ENCODE measurements around the gene ZNG1E.

- PRO-cap, 2 experiments: no peak in any of the 2 experiments
Measured at GRCh38 chr9:41150234-41150578, 21.7 kb upstream of the FOXD4L6 start.

DNA sequence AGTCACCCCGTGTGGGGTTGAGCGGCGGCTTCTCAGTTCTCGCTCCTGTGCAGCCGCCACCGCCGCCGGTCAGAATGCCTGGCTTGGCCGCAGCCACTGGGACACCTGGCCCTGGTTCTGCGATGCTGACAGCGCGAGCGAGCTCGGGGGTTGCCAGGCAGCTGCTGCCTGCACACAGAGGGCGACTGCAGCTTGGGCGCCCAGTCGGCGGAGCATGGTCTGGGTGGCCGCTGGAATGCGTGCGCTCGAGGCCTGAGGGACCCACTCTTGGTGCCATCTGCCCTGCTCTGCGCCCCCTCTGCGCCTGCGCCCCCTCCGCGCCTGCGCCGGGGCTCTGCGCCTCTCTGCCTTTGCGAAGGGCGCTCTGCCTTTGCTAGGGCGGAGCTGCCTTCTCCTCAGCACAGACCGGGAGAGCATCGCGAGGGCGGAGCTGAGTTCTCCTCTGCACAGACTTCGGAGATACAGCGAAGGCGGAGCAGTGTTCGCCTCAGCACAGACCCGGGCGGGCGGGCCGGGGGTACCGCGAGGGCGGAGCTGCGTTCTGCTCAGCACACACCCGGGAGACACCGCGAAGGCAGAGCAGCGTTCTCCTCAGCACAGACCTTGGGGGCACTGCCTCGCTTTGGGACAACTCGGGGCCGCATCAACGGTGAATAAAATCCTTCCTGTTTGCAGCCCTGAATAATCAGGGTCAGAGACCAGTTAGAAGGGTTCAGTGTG lies 84.8 kb upstream of the ZNG1F start:
- PRO-cap, 2 experiments: peak in 1 of 2 experiments; most common plus-strand start position 475 of the sequence (in 1); most common minus-strand start position 76 of the sequence (in 1)

- PRO-cap, 2 experiments: no peak in any of the 2 experiments
Measured at GRCh38 chr9:41654903-41655649, 466.0 kb upstream of the ZNG1F start.

GRCh38 chr9:42129888-42130182 lies 609 bp upstream of the CNTNAP3B start:
- PRO-cap, 2 experiments: no peak in any of the 2 experiments

DNA sequence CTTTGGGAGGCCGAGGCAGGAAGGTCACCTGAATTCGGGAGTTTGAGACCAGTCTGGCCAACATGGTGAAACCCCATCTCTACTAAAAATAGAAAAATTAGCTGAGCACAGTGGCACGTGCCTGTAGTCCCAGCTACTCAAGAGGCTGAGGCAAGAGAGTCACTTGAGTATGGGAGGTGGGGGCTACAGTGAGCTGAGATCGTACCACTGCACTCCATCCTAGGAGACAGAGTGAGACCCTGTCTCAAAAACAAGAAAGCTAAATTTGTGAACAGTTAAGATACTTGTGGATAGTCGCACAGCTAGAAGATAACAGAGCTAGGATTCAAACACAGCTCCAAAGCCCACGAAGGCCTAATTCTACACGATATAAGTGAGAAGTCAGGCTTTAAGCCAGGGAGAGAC lies 934.0 kb downstream of the SPATA31A6 start:
- PRO-cap, 2 experiments: no peak in any of the 2 experiments

- PRO-cap, 2 experiments: no peak in any of the 2 experiments
Measured at GRCh38 chr9:43119655-43119985, 936.2 kb downstream of the SPATA31A6 start.

DNA sequence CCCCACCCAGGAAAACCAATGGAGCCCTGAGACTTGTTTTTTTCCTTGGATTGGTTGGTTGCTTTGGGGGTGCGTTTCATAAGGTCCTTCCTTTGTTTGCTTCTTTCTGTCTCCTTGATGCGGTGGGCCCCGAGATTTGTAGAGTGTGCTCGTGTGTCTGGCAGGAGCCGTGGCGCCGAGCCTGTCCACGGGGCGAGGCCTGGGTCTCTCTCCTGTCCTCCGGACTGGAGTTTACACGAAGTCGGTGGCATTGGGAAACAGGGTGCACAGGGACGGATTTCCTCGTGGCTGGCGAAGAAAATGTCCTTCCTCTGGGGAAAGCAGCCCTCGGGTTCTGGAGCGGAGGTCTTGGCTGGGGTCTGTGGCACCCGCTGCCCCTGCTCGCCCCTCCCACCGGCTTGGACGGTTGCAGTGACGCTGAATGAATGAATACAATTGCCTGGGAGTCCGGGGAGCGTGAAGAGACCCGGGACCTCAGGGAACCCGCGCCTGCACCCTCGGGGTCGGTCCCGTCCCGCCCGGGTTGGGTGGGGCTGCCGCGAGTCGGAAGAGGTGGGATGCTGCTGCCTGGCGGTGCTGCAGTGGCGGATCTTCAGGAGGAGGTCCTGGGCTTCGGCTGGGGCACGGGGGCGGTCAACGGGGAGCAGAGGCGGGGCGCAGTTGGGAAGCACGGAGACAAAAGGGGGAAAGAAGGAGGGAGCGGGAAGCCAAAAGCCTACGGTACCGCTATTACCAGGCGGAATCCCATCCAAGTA lies 1611.9 kb downstream of the SPATA31A7 start:
- PRO-cap, 2 experiments: no peak in any of the 2 experiments

DNA sequence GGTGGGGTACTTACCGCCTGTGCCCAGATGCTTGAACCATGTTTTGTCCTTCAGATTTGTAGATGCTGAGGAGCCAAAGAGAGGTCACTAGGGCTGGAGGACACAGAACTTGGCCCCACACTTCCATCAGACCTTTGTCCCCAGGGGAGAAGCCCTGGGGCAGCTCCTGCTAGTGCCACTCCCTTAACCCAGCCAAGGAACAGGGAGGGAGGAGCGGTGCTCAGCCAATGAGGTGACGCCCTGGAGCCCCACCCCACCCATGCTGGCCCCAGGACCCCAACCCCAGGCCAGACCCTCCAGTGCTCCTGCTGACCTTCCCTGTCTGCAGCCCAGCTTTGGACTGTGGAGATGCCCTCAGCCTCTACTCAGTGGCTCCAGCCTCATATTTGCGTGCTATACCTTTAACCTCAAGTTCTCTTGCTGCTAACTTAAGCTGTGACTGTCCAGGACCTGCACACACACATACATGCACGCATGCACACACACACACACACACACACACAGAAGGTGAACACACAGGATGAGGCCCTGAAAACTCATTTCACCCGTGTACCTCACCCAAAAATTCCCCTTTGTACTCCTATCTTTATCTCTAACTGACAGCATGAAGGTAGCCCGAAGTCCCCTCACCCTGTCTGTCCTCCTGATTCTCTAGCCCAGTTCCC lies 1951.8 kb downstream of the FOXD4L5 start:
- PRO-cap, 2 experiments: no peak in any of the 2 experiments

- PRO-cap, 2 experiments: no peak in any of the 2 experiments
Measured at GRCh38 chr9:63338075-63339074, 1946.6 kb downstream of the FOXD4L5 start.

GRCh38 chr9:63384673-63385402 lies 1900.2 kb downstream of the FOXD4L5 start:
- PRO-cap, 2 experiments: no peak in any of the 2 experiments

DNA sequence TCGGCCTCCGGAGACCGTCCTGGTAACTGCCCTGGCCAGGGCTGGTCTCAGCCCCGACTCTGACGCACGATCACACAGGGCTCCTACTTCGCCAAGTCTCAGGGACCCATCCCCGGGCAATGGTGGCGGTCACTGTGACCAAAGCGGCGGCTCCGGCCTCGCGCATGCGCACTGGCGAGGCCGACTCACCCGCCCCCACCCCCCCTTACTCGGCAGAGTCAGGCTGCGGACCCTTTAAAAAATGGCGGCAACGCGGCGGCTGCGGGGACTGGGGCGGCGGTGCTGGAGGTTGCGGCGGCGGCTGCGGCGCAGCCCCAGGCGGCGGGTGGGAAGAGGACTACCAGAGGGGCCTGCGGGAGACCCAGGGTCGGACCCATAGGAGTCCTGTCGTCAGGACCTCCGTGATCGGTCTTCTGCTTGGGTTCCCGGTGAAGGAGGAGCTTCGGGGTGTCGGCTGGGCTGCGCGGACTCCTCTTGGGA lies 1581.3 kb downstream of the FOXD4L5 start:
- PRO-cap, 2 experiments: peak in 1 of 2 experiments; most common minus-strand start position 136 of the sequence (in 1)

GRCh38 chr9:65675532-65676172 lies at the start of gene ZNG1E:
TSS of gene ZNG1E (plus strand) at chr9:65675928.
- PRO-cap, 2 experiments: peak in 2 of 2 experiments; most common plus-strand start chr9:65675928 (in 1); most common minus-strand start chr9:65675613 (in 1)

- PRO-cap, 2 experiments: no peak in any of the 2 experiments
Measured at GRCh38 chr9:65811244-65811874, 74.4 kb downstream of the FOXD4L4 start.

DNA sequence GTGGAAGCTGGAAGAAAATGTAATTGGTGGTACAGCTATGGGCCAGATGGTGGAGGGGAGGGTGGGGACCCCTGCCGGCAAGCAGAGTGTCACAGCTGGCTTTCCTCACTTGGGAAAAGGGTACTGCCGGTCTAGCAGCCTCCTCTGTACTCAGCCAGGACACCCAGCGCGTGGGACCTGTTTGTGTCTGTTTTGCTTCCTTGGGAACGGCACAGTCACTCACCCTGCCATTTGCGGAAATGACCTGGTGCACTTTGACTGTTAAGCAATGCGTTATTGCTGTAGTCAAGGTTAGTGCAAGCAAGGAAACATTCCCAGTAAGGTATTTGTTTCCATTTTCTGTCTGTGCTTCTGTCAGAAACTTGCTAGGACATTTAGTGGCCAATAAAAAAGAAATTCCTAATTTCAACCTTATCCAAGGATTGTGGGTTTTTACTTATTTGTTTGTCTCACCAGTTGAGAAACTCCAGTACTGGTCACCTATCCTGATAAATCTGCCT lies 10.0 kb downstream of the TMEM252 start:
- PRO-cap, 2 experiments: no peak in any of the 2 experiments

DNA sequence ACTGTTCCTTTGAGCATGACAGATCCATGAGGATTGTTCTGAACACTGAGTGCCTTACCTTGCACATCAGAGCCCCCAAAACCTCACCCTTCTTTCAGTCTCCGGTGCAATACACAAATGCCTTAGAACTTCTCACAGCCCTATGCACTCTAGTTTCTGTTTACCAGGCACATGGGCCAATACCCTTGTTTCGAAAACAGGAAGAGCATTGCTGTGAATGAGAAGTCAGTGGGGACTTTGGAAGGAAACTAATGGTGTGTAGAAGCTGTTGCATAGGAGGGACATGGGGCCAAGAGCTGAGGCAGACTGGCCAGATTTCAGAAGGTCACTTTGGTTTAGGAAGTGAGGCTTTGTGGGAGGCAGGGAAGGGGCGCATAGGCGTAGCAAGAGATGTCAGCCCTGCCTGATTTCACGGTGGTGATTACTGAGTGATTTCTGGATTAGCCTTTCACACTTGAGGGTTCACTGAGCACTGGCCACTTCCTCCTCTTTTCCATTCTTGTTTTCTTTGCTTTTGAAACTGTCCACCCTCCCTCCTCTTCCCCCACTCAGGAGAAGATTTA lies 5.9 kb upstream of the TMEM252 start:
- PRO-cap, 2 experiments: no peak in any of the 2 experiments

DNA sequence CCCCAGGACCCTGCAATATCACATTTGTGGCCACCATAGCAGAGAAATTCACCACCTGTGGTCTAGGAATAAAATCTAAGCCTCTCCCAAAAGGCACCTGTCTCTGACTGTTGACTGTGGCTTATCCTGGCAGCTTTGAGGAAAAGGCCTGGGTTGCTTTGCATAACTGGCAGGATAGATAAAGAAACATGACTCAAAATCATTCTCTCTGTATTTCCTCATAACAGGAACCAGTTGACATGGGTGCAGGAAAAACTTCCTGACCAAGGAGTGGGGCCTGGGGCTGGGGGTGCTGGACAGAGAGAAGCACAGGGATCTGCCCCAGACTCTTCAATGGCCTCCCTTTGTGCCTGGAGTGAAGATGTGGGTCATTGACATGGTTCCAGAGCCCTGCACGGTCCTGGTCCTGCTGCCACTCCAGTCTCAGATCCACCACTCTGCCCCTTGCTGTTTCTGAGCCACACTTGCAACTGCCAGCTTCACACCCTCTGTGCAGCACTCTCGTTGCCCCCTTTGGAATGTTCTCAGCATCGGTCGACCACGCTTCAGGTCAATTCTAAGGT lies 10.0 kb downstream of the PIP5K1B start:
- PRO-cap, 2 experiments: no peak in any of the 2 experiments

GRCh38 chr9:68871778-68872738 lies 92.2 kb downstream of the PABIR1 start:
- PRO-cap, 2 experiments: no peak in any of the 2 experiments

DNA sequence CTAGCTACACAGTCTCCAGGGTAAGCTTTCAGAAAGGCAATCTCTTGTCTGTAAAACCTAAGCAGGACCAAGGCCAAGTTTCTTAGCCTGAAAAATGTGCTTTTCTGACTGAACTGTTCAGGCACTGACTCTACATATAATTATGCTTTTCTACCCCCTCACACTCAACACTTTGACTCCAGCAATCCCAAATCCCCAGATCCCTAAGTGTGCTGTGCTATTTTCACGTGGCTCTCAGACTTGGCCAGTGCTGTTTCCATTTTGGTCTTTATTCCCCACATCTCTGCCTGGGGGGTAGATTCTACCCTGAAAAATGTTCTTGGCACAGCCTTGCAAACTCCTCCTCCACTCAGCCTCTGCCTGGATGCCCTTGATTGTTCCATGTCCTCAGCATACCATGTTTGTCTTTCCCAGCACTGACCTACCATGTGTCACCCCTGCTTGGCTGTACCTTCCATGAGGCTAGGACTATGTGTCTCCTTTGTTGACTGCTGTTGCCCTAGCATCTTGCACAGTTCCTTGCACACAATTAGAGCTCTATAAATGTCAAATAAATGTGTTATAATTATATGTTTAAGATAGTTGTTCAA lies 43.0 kb downstream of the FXN start:
- PRO-cap, 2 experiments: no peak in any of the 2 experiments

- PRO-cap, 2 experiments: no peak in any of the 2 experiments
Measured at GRCh38 chr9:69085899-69086464, 50.4 kb downstream of the FXN start.

DNA sequence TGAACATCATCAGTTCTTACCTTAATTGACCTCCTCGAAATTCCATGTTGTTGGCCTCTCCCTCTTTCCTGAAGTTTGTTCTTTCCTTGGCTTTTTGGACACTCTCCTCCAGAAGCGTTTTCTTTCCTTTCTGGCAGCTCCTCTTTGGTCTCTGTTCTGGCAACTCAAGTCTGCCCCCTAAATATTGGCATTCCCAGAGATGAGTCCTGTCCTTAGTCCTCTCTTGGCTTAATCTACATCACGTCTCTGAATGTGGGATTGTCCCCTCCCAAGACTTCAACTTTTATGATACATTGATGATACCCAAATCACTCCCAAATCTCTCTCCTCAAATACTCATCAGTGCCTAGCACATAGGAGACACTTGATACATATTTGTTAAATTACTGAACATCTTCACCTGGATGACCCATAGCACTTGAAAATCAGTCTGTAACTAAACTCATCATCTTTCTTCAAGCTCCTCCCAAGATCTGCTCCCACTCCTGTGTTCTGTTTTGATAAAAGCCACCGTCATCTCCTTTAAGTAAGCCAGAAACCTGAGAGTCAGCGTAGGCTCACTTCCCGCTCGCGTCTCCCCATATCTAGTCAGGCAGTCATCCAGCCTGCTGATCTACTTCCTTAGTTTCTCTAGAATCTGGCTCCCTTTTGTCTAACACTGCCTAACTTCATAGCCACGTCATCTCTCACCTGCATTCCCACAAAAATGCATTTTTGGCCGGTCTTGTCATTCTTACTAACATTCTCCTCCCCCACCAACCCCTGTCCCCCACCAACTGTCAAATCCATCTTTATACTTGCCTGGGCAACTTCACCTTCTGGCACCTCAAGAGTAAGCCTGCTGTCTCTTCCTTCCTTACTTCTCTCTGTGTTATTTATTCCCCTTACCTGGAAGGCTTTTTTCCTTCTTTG lies 3.2 kb upstream of the TJP2 start:
- PRO-cap, 2 experiments: no peak in any of the 2 experiments